A172 (cell line): ENCODE measurements around a stretch of chr6.

- RAMPAGE, long total RNA: no peak
Observed at GRCh38 chr6:38640513-38640837, 746 bp upstream of the BTBD9 start.

- RAMPAGE, long total RNA: no peak
Observed at GRCh38 chr6:38688374-38688956, 14.5 kb downstream of the GLO1 start.

GRCh38 chr6:39213984-39214778 lies 15.1 kb downstream of the KCNK5 start:
- RAMPAGE, long total RNA: no peak

DNA sequence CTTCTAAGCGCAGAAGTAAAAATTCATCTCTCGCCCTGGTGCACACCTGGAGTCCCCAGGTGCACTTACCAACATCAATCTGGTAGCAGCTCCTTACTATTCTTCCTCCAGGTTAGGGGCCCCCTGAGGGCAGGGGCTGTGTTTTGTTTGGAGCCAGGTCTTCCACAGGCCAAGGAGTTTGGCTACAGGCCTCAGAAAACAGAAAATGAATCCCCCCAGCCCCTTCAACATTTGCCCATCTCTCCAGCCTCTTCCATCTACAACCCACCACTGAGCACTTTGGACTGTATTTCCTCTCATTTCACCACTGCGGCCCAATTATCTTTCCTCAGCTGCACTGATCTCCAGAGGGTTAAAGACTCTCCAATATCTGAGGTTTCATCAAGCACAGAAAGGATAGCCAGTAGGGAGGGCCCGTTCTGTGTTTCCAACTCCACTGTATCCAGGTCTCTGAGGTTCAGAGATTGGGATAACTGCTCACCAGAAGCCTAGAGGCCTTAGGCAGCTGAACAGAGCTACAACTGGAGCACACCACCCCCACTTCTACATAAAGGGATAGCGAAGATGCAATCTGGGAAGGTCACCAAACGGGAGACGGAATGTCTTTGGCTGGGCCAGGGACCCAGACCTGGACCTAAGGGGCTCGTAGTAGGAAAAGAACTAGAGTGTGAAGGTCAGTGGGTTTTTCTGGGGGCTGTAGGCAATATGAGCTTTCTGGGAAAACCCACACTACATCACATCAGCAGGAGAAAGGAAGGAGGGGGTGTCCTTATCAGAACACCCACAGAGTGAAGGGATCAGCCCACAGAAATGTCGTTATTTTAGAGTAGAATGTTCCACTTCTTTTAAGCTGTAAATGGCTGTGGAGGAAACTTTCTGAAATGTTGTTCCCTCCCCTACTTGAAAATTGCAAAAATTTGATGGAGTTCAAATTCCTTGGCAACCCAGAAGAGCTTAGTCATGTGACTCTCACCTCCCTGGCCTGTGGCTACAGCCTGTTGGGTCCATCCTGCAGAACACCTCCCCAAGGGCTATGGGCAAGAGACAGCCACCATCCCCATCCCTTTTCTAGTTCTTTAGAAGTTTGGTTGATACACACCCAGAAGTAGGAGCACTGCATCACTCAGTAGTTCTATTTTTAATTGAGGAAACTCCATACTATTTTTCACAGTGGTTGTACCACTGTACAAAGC lies 7.3 kb downstream of the KCNK5 start:
- RAMPAGE, long total RNA: no peak

DNA sequence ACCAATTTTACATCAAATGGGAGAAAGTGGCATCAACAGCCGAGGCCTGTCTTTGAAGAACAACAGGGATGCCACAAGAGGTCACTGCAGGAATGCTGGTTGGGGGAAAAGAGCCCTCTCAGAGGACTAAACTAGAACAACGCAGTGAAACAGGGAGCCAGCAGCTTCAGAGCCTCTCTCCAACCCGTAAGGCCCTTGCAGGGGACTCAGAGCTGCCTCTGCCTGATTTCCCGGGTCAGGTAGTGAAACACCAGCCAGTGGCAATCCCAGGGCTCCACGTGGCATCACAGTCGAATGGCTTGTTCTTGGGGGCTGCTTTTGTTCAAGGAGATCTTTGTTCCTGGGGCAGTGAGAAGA lies 55.0 kb upstream of the KCNK16 start:
- RAMPAGE, long total RNA: no peak

- RAMPAGE, long total RNA: no peak
Observed at GRCh38 chr6:39420293-39420654, 97.8 kb upstream of the KCNK16 start.

- RAMPAGE, long total RNA: no peak
Observed at GRCh38 chr6:39932891-39933602, 1.2 kb downstream of the MOCS1 start.

DNA sequence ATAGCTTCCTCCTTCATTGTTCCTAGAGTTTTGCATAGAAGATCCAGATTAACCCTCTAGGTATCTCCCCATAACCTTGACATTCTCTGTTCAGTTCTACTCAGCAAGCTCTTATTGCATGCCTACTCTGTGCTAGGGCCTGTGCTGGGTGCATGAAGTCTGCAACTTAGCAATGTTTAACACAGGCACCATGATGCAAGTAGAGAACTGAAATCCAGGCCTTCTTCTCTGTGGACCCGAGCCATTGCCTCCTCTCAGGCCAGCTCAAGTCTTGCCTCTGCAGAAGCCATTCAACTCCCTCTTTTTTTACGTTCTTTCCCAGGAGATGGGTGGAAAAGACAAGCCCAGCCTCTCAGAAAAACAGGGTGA lies 45.1 kb upstream of the MOCS1 start:
- RAMPAGE, long total RNA: no peak

DNA sequence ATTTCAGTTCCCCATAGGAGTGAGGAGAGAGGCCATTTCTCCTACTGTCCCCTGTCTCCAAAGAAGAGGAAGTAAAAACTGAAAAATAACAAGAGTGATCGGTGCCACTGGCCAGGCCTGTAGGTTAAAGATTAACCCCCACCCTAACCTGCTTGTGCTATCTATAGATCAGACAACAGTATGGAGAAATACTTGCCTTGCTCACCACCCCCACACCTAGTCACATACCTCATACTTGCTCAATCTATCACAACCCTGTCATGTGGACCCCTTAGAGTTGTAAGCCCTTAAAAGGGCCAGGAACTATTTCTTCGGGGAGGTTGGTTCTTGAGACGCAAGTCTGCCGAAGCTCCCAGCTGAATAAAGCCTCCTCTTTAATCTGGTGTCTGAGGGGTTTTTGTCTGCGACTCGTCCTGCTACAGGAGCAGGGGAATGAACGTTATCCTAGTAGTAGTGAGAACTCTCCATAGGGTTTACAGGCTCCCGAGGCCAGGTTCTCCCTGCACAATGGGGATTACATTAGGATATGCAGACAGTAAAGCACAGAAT lies 204.2 kb upstream of the MOCS1 start:
- RAMPAGE, long total RNA: no peak

- RAMPAGE, long total RNA: no peak
Observed at GRCh38 chr6:40298541-40298819, 288.7 kb downstream of the LRFN2 start.

DNA sequence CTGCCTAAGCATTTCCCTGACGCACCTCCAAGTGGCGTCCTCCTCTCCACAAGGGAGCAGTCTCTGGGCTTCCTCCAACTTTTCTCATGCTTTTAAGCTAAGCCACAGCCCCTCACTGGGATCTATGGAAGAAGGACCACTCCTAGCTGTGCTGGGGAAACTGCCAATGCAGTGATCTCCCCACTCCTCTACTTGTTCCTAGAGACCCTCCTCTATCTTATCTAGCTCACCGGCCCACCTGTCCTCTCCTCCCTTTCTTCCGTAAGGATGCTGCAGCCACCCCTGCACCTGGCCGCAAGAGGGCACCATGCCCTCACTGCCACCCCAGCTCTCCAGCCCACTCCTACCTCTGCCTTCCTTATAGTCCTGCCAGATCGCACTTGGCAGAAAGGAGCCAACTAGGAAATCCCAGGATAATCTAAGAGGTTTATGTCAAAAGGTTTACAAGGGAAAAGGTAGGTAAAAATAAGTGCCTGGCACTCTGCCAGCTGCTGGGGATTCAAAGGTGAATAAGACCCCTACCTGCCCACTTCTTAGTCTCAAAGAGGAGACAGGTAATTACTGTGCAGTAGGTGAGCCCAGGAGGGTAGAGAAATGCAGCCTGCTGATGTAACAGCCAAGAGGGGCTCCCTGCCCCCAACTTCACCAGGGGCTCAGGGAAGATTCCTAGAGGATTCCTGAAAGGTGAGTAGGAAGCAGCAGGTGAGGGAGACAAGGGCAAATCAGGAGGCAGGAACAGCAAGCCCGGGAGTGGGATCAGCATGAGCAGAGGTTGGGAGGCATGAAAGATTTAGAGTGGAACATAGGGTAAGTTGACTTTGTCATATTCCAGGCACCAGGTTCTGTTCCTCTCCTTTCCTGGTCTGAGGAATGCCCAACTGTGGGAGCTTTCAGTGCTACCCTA lies 258.4 kb downstream of the LRFN2 start:
- RAMPAGE, long total RNA: no peak

DNA sequence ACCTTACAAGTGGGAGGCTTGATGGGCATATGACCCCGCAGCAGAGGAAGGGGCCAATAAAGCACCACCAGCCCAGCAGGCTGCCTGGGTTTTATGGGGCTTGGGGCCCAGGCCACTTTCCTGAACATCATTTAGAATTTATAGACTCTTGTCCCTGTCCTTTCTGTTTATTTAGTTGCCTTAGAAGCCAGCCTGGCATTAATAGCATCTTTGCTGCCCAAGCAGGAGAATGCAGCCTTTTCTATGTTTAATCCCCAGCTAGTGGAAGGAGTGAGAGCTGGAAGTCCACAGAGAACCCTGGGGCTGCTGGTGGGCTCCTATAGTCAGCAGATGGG lies 14.7 kb downstream of the LRFN2 start:
- RAMPAGE, long total RNA: no peak

DNA sequence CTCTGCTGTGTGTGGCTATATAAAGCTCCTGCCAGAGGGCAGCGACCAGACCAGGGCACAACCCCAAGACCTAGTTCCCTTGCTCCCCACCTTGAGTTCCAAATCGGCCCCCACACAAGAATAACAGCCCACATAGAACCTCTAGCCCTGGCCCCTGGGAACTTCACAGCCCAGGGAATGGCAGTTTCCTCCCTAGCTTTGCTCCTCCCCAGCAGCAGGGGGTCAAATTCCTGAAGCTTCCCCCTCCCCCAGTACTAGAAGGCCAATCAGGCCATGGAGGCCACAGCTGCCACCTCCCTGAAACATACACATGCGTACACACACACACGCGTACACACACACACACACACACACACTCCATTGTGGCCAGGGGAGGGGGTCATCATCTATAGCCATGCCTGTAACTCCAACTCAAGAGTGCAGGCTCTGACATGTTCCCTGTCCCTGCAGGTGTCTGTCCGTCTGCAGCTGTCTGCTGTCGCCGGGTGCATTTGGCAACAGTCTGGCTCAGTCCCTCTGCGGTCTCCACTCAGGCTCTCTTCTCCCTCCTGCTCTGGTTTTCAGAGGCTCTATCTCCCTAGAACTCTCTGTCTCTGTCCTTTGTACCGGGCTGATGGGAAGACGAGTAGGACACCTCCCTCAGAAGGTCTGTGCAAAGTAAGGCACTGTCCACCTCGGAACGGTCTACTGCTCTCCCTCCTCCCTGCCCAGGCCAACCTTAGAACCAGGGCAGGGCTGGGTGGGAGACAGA lies 1.5 kb downstream of the LRFN2 start:
- RAMPAGE, long total RNA: no peak

- RAMPAGE, long total RNA: no peak
Observed at GRCh38 chr6:40743422-40743849, 156.3 kb upstream of the LRFN2 start.

- RAMPAGE, long total RNA: no peak
Observed at GRCh38 chr6:40900565-40901240, 138.3 kb downstream of the UNC5CL start.

- RAMPAGE, long total RNA: no peak
Observed at GRCh38 chr6:41041157-41041594, 1.1 kb upstream of the TSPO2 start.

DNA sequence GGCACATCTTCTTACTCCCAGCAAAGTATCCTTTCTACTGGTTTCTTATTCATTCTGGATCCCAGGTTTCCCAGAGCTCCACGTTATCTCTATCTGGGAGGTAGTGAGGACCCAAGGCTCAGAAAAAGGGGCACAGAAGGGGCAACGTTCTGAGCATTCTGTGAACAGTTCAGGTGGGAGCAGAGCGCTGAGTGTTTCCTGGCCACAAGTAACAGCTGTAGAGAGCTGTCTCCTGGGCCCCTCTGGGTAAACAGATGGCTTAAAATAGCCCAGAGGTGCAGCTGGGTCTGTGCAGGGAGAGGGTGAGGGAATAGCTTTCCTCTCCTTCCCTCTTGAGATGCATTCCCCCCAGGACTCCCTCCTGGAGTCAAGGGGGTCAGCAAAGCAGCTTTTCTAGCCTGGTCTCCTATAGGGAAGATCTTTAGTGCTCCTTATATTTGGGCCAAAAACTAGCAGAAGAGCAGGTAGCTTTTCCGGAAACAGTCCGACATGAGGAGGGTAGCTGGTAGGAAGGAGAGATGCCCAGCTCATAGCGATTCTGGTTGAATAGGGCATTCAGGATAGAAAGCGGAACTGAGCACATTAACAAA lies 2.3 kb downstream of the APOBEC2 start:
- RAMPAGE, long total RNA: no peak

DNA sequence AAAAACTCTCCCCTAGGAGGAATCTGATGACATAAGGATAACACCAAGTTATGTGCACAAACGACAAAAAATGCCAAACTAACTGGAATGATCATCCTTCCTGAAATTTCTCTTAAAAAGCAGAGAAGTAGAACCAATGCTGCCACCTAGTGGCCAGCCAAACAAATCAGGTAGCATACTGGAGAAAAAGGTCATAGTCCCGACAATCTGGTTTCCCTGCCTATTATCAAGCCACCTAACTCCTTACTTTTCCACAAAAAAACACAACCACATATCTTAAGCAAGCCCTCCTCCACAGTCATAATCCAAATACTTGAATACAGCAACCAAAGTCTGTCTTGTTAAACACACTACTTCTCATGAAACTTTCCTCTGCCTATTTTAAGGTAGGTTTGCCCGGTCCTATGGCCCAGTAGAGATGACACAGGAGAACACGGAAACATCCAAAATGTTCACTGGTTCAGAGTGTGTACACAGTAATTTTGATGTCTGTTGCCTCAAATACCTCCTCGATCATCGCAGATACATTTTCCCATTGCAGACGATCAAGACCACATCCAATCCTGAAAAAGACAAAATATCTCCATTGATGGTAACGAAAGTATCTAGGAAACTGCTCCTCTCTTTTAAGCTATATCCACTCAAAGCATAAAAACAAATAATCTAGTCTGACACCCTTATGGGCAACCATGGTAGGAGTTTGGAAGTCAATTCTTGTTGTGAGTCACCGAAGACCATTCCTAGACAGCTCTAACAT lies 5.1 kb downstream of the OARD1 start:
- RAMPAGE, long total RNA: no peak

DNA sequence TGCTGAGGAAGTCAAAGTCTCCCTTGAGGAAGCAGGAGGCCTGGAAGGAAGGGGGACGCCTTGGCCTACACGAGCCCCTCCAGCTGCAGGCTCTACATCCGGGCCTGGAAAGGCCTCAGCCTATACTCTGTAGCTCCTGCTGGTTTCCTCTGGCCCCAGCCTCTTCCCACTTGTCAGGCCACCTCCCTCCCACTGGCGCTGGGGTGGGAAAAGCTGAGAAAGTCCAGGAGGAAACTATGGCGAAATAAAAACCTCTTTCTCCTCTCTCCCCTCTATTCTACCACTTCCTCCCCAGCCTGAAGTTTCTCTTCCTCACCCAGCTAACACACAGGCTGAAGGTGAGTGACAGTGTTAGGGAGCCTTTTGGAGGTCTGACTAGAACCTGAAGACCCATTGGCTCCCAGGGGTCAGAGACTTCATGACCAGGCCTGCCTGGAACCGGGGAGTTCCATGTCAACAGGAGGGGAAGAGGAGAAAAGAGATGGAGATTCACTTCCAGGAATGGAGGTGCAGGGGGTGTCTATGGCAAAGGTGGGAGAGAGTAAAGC lies 14.7 kb downstream of the TREML2 start:
- RAMPAGE, long total RNA: no peak

- RAMPAGE, long total RNA: no peak
Observed at GRCh38 chr6:41287967-41288420, 1.5 kb upstream of the TREM1 start.